Right cardiac atrium (tissue), 1 donor: Measurements from ENCODE around the genes OR2G3 and OR1C1.

GRCh38 chr1:246087005-246087666 lies 419.9 kb downstream of the SMYD3 start:
- PRO-cap, result no peak

DNA sequence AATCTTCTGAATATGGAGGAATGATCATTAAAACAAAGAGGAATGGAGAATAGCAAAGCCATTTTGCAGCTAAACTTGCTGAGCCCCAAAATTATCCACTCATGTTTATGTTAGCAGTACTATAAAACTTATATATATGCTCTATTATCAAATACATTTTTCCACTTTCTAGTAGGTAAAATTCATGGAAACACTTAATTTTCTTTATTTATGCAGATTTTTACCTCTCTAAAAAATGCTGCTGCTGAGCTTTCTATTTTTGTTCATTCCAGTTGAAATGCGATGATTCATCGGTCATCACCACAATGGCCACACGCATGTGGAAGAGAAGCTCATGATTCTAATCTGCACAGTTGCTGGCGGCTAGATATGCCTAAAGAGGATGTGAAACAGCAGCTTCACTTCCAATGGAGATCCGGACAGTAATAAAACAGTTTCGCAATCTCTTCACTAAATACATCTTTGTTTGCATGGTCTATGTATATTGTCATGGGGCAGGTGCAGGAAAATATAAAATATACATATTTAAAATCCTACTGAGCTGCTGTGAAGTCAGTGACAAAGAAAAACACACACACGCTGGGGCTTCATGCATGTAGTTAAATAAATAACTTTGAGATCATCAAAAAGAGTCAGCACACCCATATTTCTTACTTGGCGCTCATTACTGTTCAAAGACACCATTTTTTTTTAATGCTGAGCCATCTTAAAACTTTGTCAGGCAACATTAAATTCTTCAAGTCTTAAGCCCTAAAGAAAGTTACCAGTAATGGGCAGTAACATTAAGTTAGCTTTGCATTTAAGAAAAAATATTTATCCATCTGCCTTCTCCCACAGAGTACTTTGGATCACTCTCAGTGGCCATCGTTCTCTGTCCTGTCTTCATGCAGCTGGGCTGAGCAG lies 292.1 kb downstream of the SMYD3 start:
- PRO-cap, result no peak

GRCh38 chr1:246259110-246259869 lies 247.8 kb downstream of the SMYD3 start:
- PRO-cap, result no peak

- PRO-cap, result no peak
Observed at GRCh38 chr1:246293701-246294783, 213.0 kb downstream of the SMYD3 start.

- PRO-cap, result no peak
Observed at GRCh38 chr1:246324632-246325307, 182.3 kb downstream of the SMYD3 start.

DNA sequence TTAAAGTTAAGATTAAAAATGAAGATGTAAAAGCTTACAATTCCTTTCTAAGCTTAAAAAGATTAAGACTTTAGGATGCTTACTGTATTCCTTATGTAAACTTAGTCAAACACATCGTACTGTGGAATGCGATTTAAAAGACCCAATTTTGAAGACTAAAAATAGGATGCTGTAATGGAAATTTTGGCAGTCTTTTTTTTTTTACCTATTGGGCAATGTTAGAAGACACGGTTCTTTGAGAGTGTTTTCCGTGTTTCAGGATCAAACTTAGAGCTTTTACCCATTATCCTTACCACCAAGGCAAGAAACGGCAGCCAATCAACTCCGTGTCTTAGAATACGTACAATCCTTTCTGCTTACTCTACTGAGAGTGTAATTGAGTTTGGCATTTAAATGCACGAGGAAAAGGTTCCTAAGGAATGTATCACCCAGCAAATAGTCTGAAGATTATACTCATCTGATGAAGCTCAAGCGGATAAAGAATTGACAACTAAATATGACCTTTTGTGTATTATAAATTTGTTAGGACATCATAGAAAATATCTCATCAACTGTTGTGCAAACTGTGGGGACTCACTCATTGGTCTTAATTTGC lies 1.0 kb downstream of the CNST start:
- PRO-cap, result no peak

DNA sequence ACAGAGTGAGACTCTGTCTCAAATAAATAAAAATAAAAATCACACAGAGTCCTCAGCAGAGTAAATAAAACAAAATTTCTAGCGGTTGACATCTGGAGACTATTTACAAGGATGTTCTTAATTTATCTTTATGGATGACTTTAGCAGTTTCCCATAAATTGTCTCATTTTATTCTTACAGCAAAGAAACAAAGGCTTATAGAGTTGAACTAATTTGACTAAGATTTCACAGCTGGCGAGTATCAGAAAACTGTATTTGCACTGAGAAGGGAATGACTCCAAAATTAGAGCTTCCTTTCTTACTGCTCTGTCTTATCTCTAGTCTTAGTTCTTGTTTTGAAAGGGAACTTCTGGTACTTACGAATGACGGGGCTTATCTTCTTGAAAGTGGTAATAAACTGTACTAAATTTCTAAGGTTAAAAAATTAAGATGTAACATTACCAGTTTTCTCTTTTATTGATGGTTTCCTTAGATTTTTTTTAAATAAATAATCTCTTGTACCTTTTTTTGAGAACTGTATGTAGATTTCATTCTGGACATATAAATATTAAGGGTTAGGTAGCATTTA lies 13.6 kb downstream of the CNST start:
- PRO-cap, result no peak

GRCh38 chr1:246591442-246592149 lies 25.3 kb downstream of the CNST start:
- PRO-cap, result no peak

DNA sequence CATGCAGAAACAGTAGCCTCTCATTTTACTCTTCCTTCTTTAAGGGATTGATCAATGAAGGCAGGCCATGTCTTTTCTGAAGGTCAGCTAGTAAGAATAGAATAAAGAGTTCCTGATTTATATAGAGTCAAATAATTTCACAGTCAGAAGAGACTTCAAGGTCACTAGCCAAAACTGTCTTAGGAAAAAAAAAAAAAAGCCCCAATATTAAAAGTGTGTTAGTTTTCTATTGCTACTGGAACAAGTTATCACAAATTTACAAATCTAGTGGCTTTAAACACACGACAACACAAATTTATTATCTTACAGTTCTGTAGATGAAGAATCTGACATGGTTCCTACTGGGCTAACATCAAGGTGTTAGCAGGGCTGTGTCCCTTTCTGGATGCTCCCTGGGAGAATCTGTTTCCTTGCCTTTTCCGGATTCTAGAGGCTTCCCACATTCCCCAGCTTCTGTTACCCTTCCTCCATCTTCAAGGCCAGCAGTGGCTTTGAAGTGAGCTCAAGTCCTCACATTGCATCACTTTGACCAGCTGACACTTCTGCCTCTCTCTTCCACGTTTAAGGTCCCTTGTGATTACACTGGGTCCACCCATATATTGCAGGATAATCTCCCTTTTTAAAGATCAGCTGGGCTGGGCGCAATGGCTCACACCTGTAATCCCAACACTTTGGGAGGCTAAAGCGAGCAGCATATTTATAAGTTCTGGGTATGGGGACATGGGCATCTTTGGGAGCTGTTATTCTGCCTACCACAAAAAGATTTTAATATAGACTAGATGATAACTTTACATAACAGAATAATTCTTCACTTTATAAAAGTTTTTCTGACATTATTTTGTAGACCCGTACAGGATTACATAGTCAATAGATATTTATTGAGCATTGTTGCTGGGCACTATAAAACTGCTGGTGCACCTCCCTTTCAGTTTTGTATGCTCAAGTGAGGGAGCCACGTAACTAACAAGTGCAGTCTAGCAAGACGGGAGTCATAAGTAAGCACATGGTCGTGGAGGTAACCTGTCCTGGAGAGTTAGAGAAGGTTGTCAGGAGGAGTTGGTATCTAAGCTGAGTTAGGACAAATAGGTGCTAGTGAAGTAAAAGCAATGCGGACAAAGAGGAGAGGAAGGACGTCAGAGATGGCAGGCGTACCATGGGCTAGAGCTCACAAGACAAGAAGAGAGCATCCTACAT lies 33.1 kb downstream of the CNST start:
- PRO-cap, result no peak

GRCh38 chr1:246925790-246926553 lies 5.8 kb downstream of the AHCTF1 start:
- PRO-cap, result no peak

- PRO-cap, result no peak
Observed at GRCh38 chr1:247299319-247299882, 32.3 kb downstream of the ZNF496 start.

DNA sequence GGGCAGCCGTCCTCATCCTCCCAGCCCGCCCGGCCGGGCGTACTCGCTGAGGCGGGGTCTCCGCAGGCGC lies 337 bp downstream of the ZNF496 start:
- PRO-cap, result no peak

DNA sequence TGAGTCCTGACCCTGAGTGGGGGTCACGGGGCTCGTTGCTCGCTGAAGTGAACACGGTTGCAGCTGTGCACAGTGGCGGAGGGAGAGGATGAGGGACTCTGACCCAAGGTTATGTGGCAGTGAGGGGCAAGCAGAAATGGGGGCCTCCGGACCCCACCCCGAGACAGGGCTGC lies 702 bp upstream of the ZNF496 start:
- PRO-cap, result no peak

DNA sequence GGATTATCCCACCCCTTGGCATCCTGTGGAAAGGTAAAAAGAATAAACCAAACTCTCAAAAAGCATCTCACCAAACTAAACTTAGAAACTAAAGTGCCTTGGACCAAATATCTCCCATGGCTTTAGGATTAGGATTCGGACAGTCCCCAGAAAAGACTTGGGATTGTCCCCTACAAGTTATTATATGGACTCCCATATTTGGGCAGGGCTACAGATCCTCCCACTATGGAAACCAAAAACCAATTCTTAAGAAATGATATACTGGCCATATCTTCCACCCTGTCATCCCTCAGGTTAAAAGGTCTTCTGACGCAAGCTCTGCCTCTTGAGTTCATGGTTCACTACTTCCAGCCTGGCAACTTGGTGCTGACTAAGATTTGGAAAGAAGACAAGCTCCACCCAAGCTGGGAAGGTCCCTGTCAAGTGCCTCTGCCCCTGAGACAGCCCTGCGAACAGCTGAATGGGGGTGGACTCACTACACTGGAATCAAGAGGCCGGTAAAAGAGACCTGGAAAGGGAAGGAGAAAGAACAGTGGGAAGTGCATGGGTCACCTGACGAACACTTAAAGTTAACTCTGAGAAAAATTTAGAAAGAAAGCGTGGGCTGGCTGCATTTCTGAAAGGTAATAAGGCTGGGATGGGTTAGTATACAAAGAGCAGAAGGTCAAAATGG lies 25.9 kb upstream of the ZNF496 start:
- PRO-cap, result no peak

- PRO-cap, result no peak
Observed at GRCh38 chr1:247424382-247425047, 8.5 kb downstream of the NLRP3 start.

- PRO-cap, result no peak
Observed at GRCh38 chr1:247605551-247605875, at the start of gene OR2G3. OR2G3 (plus strand) TSS chr1:247605586.

GRCh38 chr1:247760467-247760851 lies at the start of gene OR1C1:
OR1C1 (minus strand) TSS chr1:247760556.
- PRO-cap, result no peak

DNA sequence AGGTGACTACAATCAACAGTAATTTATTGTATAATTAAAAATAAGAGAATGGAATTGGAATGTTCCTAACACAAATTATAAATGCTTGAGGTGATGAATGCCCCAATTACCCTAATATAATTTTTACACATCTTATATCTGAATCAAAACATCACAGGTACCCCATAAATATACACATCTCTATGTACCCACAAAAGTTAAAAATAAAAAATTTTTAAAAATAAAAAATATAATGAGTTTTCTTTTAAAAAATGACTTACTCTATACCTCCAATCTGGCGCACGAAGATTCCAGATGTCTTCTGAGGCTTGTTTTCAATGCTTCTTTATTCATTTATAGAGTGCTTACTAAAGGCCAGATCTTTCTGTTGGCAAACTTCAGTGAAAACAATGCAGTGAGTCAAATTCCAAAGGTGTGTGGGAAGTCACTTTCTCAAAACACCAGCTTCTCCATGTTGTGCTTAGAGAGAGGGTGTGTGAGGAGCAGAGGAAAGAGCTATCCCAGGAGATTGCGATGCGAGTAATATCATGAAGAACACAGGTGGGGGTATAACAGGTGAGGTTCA lies 5.0 kb downstream of the OR14A16 start:
- PRO-cap, result no peak

DNA sequence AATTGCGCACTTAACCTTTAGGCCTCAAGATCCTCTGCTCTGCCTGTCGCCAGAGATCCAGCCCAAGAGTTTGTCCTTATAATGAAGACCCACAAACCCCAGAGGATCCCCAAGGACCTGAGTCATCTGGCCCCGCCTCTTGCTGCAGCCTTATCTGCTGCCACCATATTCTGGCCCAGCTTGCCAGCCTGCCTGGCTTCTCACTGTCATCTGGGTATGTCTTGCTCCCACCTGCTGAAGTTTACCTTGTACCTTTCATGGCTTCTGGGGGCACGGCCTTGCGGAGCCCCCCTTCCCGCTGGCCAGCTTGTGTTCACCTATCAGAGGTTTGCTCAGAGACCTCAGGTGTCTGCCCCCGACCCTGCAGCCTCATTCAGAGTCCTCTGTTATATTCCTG lies 1.7 kb upstream of the TRIM58 start:
- PRO-cap, result no peak

GRCh38 chr1:247894041-247894541 lies 1.3 kb upstream of the OR2W3 start:
- PRO-cap, result no peak